Caco-2 (cell line): ENCODE results near the gene RACK1.

DNA sequence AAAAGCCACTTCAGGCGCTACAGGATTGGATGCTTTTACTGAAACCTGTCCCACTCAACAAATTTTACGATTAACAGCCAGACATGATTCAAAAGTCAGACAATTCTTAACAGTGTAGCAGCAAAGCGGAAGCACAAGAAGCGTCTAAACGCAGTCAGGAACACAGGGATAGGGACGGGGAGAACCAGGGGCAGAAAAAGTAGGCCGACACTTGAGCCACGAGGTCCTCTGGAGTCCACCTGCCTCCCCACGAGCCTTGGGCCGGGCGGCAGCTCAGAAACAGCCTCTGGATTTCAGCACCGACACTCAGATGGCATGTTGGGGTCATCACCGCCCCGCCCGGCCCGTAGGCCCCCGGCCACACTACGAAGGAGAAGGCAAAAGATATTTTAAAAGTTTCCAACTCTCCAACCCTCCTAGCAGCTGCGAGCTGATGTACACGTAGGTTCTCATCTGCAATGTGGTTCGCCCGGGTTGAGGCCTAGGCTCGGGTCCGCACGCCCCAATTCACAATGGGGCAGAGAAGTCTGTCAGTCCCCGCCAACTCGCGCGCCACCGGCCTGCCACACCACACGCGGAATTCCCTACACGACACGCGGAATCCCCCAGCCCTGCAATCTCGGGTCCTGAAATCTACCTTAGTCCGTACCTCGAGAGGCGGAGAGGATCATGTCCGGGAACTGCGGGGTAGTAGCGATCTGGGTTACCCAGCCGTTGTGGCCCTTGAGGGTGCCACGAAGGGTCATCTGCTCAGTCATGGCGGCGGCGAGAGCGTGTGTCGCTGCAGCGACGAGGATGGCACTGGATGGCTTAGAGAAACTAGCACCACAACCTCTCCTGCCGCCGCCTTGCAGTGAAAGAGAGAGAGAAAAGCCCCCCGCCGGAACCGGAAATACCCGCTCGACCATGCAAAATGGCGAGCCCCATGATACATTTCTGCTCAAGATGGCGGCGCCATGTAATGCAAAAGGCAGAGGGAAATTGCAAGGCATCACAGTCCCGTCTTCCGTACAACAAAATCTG lies at the start of gene RACK1:
RACK1 (minus strand) TSS at position 864 of the 1,023 bp plus-strand sequence.
- PRO-cap: bidirectional peak, plus-strand start at position 533 of the sequence, minus-strand start at position 336 of the sequence; bidirectional peak, plus-strand start at position 928 of the sequence, minus-strand start at position 855 of the sequence
- RRBS: 2% methylated on average over 25 of the region's 63 CpGs

GRCh38 chr5:181244066-181244322 lies 288 bp upstream of the RACK1 start:
- PRO-cap: bidirectional peak, plus-strand start at chr5:181244238, minus-strand start at chr5:181244209
- RRBS: no CpG with 5 or more reads among the region's 12 CpGs

DNA sequence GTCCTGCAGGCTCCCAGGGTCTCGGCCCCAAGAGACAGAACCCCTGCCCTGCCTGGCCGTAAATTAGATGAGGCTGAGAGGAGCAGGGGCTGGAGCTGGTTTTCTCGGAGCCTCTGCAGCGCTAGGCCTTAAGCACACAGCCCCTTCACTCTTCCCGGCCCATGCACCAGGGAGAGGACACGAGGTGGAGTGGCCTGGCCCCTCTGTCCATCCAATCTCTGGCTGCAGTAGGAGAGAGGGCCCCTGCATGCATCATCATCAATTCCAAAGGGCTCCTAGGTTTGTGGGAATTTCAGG lies 4.5 kb upstream of the TRIM52 start:
- PRO-cap: no peak
- RRBS: no CpG with 5 or more reads among the region's 6 CpGs